Iris pigment epithelial cell (primary cell): ENCODE results near the genes SEM1 and DLX6.

- RRBS = no CpG with 5 or more reads among the region's 3 CpGs
Observed at GRCh38 chr7:95550613-95551003, 45.7 kb downstream of the PDK4 start.

DNA sequence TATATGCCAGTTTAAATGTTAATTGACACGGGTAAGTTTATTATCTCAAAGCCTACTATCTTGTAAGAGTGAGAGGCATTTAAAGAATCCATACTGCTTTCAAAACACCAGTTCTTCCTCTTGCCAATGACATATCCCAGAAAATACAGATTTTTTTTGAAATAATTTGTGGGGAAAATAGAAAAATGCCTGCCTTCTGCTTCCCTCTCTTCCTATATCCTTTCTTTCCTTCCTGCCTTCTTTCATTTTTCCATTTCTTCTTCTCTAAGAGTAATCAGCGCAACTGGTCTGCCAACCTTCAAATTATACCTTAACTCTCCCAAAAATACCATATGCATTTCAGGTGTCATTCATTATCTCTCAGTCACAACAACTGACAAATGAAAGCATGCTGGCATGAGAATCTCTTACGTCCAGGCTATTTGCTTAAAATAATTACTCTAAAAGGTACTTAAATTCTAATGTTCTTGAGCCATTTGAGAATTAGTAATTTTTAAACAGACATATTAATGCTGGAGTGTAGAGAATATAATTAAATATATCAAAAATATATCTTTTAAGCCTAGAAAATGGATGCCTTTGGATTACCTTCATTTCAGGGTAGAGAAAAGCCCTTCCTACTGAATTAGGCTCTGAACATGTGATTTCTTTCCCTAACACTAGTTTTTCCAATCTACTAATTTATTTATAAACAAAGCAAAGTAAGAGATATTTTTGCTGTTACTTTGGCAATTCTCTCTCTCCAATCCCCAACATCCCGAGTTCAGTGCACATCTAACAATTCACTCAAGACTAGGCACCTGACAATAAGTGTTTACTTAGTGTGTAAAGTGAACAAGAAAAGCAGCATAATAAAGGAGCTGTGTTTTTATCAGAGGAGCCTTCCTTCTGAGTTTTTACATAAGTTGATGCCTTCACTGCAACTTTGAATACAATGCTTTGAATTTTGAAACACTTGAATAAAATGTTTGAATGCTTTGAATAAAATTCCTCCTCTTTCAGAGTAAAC lies 11.9 kb downstream of the PDK4 start:
- RRBS = no CpG with 5 or more reads among the region's 4 CpGs

DNA sequence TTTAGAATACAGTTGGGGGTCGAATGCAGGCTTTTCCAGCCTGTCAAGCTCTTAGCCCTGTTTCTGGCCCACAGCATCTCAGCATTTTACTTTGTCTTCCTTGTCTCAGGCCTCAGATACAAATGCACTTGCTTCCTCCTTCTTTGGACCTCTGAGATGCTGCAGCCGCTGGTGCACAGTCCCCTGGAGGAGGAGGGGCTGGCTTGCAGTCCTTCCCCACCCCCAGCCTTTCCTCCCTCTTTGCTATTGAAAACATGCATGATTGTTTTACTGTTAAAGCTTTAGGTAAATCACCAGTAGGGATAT lies 1.8 kb downstream of the DYNC1I1 start:
- RRBS = no CpG with 5 or more reads among the region's 2 CpGs

- RRBS = no CpG with 5 or more reads among the region's 3 CpGs
Observed at GRCh38 chr7:96045164-96045726, 272.9 kb downstream of the DYNC1I1 start.

GRCh38 chr7:96179347-96179893 lies 142.5 kb downstream of the SLC25A13 start:
- RRBS = no CpG with 5 or more reads among the region's 3 CpGs

DNA sequence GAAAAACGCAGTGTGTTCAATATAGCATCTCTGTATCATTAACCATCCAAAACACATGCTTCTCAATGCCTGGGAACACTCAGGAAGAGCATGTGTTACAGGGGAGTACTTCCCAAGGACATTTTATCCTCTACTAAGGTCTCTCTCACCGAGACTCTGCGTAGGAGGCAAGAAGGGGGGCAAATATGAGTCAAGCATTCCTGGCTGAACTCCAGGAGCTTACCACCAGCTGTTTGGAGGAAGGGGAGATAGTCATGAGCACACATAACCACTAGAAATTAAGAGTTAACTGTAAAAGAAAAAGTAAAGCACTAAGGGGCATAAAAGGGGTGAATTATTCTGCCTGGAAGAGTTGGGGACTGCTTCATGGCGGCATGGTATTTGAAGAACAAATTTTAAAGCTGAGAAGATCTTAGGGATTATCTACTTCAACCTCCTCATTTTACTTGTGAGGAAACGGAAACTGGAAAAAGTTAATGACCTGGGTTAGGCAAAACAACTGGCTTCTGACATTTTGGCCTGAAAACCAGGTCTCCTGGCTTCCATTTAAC lies 85.7 kb downstream of the SLC25A13 start:
- RRBS = no CpG with 5 or more reads among the region's 5 CpGs

- RRBS = 1% methylated on average over 12 of the region's 48 CpGs
Observed at GRCh38 chr7:96709103-96710132, at the start of gene SEM1. Gene SEM1 (minus strand): TSS chr7:96709846.

DNA sequence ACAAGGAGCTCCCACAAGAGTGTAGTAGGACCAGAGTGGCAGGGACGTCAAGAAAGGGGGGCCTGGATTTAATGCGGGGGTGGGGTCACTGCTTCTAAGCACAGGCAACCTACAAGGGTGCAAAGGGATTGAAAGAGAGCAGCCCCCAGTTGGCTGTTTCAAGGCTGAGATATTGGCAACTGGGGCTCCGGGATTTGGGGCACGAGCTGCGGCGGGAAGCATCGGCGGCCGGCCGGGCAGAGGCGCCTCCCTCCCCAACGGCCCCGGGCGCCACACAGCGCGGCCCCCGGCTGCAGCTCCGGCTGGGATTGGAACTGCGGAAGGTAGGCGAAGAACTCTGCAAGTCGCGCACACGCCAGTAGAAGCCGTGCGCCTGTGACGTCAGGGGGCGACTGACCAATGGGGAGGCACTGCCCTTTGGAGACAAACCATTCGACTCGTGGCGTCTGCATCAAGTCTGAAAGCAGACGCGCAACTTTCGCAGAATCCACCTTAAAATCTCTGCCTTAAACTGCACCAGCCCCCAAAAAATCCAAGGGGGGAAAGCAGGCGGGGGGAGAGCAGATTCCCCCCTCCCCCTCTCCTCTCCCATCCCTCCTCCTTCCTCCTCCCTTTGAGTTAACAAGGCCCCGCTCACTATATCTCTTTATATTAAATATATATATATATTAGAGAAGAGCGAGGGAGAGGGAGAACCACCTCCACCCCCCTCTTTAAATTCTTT lies at the start of gene DLX6:
DLX6 (plus strand) TSS at position 431 of the 724 bp plus-strand sequence.
- RRBS = 6% methylated on average over 5 of the region's 36 CpGs

DNA sequence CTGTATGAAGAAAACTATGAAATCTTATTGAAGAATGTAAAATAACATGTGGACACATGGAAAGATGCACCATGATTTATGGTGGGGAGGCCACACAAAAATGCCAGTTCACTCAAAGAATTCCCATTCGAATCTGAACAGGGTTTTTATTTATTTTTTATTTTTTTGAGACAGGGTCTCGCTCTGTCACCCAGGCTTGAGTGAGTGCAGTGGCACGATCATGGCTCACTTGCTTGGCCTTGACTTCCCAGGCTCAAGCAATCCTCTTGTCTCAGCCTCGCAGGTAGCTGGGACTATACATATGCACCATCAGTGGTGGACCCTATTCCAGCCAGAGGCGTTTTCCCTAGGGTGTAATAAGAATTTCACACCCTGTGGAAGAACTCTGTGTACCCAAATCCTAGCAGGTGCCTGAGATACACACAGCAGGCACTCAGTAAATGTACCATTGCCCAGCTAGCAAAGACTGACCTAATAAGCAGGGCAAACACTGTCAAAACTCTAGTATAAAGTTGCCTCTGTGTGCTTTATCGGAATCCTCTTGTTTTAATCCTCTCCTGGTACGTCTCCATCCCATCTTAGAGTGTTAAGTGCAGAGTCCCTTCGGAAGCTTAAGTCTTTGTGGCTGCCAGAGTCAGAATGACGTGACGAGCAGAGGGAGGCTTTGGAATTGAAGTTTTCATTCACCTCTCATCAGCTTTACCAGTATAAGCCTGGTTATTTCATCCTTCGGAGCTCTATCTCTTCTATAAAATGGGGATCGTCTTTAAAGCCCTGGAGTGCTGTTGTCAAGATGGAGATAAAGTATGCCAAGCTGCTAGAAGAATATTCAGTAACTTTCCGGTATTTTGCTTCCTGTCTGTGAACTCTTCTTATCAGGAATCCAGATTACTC lies 33.6 kb upstream of the BHLHA15 start:
- RRBS = no CpG with 5 or more reads among the region's 13 CpGs

DNA sequence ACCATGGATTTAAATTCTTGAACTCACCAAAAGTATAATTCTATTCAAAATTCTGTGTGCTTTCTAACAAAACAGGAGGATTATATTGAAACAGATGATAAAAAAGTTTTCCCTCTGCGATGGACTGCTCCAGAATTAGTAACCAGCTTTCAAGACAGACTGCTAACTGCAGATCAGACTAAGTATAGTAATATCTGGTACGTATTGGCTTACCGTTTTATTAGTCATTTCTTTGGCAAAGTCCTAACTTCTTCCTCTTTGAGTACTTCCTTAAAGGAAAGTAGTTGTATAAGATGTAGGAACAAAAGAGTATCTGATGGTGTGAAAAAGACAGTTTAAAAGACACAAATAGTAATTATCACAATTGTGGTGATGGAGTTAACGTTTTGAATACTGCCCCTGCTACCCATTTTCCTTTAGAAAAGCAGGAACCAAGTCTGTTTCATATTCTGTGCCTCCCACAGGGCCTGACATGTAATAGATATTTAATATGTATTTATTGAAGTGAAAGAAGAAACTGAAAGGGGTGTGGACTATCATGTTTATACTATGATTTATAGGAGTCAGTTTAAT lies 24.4 kb upstream of the BHLHA15 start:
- RRBS = no CpG with 5 or more reads among the region's 4 CpGs

DNA sequence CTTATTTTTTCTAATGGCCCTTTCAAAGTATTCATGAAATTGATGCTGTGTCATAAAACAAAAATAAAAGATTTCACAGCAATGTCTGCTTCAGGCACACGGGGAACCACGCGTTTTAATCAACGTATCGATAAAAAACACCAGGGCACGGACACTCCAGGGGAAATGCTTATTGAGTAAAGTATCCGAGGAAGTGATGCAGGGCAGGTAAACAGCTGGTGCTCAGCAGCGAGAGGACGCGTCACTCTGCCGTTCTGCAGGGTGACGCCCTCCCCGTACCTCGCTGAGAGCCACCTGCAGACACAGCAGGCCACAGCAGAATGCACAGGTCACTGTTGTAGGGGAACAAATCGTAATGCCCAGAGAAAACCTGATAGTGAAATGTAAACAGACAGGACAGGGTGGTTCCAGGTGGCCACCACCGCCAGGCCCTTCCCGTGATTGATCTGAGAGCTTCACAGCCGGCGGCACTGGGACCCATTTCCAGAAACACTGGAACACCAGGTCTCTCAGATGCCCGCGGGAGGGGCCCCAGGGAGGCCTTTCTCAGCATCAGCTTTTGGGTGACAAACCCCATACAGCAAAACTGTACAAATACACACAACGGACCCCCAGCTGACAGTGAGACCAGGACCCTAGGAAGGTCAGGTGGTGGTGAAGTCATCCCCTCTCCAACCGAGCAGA lies 4.3 kb downstream of the BHLHA15 start:
- RRBS = no CpG with 5 or more reads among the region's 23 CpGs

GRCh38 chr7:98240770-98241323 lies 11.2 kb downstream of the TECPR1 start:
- RRBS = 82% methylated on average over 3 of the region's 14 CpGs

DNA sequence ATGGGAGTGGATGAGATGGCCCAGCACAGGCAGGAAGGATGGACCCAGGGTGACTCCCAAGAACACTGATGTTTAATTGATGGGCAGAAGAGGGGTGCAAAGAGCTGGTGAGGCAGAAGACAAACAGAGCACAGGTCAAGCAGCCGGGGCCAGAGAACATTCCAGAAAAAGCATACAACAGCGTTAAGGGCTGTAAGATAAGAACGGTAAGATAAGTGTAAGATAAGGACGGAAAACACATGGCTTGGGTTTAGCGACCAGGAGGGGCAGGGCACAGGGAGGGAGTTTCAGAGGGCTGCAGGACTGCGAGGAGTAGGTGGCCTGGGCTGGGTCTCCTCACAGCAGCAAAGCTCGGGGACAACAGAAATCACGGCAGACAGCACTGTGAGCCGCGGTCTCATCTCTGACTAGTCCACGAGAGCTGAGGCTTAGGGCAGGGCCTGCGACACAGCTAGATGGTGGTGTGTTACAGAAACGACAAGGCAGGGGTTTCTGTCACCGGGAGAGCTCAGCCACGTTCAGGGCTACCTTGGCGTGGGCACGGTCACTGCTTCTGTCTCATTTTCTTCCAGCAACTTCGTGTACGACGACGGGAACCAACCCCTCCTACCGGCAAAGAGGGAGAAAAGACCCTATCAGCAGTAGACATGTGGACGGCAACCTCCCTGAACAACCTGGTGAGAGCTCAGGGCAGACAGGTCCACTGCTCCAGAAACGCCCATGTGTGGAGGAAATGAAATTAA lies 24.6 kb downstream of the BRI3 start:
- RRBS = no CpG with 5 or more reads among the region's 24 CpGs

GRCh38 chr7:98417273-98417954 lies 16.5 kb upstream of the BAIAP2L1 start:
- RRBS = no CpG with 5 or more reads among the region's 8 CpGs

DNA sequence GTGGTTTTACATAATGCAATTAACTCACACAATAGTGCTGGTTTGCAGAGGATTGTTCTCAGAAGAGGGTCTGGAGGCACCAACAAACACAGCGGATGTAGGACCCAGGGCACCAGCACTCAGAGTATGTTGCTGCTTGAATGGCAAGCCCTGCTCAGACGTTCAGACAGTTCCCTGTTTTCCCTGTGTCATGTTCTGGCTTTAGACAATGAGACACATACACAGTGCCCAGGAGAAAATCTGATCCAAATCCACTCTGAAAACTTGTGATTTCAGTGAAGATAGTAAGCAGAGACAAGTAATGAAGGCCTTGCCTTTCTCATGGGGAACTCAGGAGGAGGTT lies 51.8 kb upstream of the NPTX2 start:
- RRBS = no CpG with 5 or more reads among the region's 2 CpGs

DNA sequence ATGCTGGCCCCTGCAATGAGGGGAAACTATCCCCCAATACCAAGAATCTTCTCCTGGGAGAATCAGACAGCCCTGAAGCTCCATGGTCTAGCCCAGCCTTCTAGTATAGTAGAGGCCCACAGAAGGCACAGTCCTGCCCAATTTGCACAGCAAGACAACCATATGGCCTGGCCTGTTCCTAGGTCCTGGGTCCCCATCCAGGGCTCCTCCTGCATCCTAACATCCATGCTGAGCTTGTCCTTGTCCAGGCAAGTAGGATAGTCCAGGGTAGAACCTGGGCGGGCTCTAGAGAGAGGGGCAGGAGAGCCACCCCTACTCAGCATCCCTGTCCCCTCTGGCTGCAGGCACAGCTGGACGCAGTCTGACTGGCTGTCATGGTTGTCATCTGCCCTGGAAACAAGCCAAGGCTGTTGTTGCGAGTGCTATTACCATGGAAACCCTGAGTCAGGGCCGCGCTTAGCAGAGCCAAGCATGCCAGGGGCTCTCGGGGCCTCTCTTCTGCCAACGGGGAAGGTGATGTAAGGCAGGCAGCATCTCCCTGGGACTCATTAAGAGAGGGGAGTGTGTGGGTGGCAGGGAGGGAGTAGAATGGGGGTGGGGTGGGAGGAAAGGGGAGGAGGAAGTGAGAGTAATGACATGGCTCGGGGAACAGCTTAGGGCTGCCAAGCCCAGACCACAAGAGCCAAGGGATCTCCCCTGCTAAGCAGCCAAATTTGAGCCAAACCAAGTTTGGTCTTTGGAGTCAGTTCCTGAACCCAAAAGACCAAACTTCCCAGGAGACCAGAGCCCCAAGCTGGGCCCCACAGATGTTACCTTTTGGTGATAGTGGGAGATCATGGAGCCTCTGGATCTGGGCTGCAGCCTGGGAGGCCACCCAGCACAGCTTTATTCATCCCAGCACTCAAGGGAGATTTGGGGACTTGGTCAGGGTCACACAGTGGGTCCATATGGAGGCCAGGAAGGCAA lies 67.7 kb downstream of the TMEM130 start:
- RRBS = no CpG with 5 or more reads among the region's 8 CpGs

- RRBS = no CpG with 5 or more reads among the region's 5 CpGs
Observed at GRCh38 chr7:98922332-98922636, 44.0 kb downstream of the TRRAP start.

GRCh38 chr7:99030906-99031918 lies 112.7 kb downstream of the SMURF1 start:
- RRBS = no CpG with 5 or more reads among the region's 13 CpGs

GRCh38 chr7:99041767-99042337 lies 102.1 kb downstream of the SMURF1 start:
- RRBS = no CpG with 5 or more reads among the region's 11 CpGs